ENCODE data around the genes URAD and FLT3.

- RRBS, result 12% methylated on average over 5 of the region's 41 CpGs
Observed at GRCh38 chr13:27952922-27953835, 15.9 kb downstream of the CDX2 start.

- RRBS, result no CpG with 5 or more reads among the region's 17 CpGs
Observed at GRCh38 chr13:27959814-27960163, 9.3 kb downstream of the CDX2 start.

GRCh38 chr13:27967086-27967706 is 1.9 kb downstream of the CDX2 start:
- RRBS, result no CpG with 5 or more reads among the region's 24 CpGs

GRCh38 chr13:27988552-27988924 is at the start of gene URAD:
Gene URAD, minus strand, starts transcription at chr13:27988693.
- RRBS, result no CpG with 5 or more reads among the region's 10 CpGs

- RRBS, result 13% methylated on average over 60 of the region's 108 CpGs
Observed at GRCh38 chr13:28100155-28101179, at the start of gene FLT3. Gene FLT3, minus strand, starts transcription at chr13:28100576.

DNA sequence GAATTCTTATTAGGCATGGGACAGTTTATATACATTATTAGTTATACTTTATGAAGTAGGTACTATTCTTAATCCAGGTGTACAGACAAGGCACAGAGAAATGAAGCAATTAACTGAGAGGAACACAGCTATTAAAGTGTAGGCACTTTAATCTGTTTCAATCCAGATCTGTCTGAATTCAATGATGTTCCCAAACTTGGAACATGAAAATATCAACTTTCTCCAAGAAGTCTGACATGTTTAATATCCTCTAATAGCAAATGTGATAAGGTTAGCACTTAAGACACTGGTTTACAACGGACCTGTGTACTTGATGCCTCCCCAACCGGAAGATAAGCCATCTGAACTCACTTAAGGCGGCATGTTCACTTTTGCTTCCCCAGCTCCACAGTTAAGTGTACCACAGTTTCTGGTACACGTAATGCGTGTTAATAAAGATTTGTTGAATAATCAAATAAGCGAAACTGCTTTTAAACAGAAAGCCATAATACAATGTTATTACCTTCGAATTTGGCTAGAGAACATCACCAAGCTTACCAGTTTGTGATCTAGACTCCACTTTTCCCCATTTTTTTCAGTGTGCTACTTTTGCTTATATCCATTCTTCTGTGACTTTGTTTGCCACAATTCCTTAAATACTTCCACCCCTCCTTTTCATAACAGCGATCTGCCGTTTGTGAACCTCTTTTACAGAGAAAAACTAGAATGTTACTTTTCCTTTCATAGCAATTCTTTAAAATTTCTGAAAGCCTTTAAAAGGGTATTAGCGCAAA is 1.4 kb upstream of the PAN3 start:
- RRBS, result no CpG with 5 or more reads among the region's 10 CpGs

- RRBS, result no CpG with 5 or more reads among the region's 9 CpGs
Observed at GRCh38 chr13:28140031-28140161, 1.6 kb downstream of the PAN3 start.

DNA sequence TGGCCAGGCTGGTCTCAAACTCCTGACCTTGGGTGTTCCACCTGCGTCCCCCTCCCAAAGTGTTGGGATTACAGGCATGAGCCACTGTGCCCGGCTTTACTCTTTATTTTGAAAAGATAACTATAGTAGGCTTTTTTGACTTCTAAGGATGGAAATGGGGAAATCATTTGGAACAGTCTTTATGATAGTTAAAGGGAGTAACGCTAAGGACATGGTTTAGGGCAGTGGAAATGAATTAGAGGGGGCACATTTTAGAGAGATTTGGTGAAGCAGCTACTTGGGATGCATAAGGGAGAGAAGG is 21.8 kb downstream of the PAN3 start:
- RRBS, result no CpG with 5 or more reads among the region's 3 CpGs

DNA sequence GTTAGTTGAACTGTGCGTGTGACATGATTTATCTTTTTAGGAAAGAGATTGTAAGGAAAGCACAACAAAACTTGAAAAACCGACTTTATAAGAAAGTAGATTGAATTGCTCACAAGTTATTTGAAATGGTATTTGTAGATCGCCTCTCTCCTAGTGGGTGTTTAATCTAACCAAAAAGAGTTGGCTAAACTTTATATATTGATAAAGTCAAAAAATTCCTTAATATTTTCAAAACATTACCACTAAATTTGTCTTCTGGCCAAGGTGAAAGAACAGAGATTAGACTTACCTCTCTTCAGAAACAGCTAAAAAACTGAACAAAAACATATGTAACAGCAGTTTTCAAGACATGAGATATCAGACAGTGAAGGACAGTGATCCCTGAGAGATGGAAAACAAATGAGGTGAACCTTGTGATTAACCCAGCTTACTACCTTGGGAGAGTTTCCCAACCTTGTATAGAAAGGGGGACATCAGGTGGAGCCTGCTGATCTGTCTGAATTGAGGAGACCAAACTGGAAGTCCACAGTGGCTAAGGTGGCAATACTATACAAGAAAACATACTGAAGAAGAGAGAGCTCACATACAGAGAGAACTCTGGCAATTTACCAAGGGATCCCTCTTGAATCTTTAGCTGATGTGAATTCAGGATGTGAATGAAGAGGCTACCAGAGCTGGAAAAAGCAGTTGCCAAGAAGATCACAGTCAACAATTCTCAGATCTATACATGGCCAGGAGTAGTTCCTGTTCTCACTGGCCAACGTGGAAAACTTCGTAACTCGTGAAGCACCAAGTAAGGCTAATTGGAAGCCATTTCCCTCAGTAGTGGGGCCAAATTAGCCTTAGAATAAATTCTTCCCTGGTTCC is 73.3 kb downstream of the PAN3 start:
- RRBS, result no CpG with 5 or more reads among the region's 6 CpGs

GRCh38 chr13:28396885-28397456 is 98.0 kb downstream of the FLT1 start:
- RRBS, result no CpG with 5 or more reads among the region's 6 CpGs

DNA sequence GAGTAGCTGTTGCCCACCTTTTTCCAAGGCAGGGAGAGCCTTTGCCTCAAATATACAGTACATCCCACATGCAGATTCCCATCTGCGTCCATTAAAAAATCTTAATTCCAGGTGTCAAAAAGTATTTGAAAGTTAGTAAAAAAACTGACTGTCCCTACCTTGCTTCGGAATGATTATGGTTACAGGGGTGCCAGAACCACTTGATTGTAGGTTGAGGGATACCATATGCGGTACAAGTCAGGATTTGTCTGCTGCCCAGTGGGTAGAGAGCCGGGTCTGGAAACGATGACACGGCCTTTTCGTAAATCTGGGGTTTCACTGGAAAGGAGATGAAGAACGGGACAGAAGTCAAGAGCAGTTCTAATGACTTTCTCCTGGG is 67.9 kb downstream of the FLT1 start:
- RRBS, result no CpG with 5 or more reads among the region's 8 CpGs

DNA sequence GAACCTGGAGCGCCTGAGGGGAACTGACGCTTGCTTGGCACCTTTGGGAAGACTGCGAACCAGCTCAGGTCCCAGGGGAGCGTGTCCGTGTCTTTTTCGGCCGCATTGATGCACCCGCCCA is 656 bp upstream of the FLT1 start:
- RRBS, result no CpG with 5 or more reads among the region's 8 CpGs

DNA sequence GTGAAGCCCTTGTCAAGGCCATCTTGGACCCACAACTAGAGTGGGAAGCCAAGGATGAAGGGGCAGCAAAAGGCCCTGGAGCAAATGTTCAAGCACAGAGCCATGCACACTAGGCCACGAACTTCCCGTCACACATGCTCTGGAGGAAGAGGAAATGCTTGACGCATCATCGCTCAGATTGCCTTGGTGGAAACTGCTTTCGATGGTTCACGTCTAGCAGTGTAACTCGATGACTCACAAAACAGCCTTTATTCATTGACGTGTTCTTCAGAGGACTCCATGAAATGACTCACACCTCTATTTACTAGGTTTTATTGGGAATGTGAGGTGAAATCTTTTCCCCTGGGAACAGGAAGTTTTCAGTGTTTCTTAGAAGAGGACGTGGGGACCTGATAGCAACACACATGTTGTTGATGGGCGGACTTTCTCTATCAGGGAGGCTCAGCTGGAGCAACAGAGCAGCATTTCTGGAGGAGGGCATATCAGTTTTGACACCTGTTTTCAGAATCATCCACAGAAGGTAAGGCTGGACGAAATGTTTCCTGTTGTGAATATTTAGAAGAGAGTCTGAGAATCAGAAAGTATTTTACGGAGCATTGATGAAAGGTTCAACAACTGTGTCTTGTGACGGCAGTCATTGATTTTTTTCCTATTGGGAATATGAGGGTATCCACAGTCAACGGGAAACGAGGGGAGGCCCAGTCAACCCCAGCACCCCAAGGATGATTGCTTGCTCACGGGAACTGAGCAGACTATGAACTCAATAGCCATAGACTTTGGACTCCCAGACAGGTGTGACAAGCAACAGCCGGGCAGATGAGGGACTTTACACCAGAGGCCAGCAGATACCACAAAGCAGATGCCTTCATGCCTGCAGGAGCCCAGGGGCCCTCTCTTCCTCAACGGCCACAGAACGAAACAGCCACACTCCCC is 80.0 kb upstream of the FLT1 start:
- RRBS, result no CpG with 5 or more reads among the region's 19 CpGs

- RRBS, result under 1% methylated on average over 12 of the region's 27 CpGs
Observed at GRCh38 chr13:28659277-28659959, 488 bp downstream of the POMP start.

- RRBS, result no CpG with 5 or more reads among the region's 3 CpGs
Observed at GRCh38 chr13:28983521-28983987, 163.4 kb downstream of the MTUS2 start.

DNA sequence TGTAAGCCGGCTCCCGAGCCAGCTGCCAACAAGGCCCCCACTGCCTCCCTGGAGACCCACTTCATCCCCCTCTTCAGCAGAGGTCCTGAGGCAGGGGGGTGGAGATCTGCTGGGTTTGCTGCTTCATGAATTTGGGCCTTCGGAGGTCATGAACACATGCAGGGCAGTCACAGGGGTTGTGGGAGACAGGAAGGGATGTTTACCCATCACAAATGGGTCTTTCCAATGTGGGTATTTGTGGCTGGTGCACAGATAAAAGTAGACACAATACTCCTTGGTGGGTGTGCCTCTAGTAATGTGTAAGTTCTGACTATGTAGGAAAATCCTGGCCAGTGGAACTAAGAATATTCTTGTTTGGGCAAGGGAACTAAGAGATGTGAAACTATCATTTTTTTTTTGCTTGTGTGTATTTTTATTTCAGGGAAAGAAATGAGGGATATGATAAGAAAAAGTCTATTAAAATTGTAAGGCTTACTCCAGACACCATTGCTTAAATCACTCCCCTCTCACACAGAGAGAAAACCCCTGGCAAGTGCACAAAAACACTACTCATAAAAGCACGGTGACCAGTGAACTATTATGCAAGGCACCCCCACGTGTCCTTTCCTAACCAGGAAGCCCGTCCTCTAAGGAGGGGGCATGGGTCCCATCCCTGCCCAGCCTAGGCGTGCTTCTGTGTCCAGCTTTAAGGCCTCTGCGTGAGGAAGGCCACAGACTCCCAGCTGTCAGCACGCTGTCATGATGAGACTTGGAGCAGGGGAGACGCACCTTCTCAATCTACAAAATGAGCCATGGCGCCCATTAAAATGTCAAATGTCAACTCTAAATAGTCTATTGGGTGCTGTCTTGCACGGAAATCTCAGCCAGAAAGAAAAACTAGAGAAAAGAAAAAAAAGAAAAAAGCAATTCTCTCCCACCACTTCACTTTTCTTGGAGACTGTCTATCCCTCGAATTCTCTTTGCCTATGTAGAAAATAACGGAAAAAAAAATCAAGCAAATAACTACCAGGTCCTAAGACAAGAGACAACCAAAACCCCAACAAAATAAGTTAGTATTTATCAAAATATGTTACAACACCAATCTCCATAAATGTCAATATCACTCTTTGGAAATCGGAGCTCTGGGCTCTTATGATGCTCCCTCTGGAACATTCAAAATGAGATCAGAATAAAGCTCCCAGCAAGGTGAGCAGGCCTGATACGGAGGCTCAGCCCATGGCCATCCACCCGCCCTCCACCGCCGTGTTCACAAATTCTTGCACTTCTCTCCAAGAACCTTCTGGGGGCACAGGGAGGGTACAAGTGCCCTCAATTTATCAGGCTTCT is 83.4 kb downstream of the SLC7A1 start:
- RRBS, result no CpG with 5 or more reads among the region's 19 CpGs

DNA sequence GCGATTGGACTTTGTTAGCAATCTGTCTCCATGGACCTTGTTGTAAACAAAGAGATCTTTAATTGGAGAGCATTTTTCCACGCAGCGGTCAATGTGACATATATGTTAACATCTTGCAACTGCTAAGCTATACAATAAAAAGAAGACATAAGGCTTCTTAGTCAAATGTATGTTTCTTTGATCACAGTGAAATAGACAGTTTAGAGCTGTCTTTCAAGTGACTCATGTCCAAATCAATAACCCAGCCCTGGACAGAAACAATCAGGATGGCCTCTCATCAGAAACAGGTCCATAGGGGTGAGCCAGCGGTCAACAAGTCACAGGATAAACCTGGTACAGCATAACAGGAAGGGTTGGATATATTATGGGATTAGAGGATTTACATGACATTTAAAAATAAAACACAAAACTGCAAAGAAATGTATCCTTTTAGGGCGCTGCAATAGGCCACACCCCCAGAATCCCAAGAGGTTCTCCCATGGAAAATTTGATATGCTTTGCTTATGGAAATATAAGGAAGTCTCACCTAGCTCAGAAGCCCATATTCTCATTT is 69.8 kb upstream of the UBL3 start:
- RRBS, result no CpG with 5 or more reads among the region's 5 CpGs

DNA sequence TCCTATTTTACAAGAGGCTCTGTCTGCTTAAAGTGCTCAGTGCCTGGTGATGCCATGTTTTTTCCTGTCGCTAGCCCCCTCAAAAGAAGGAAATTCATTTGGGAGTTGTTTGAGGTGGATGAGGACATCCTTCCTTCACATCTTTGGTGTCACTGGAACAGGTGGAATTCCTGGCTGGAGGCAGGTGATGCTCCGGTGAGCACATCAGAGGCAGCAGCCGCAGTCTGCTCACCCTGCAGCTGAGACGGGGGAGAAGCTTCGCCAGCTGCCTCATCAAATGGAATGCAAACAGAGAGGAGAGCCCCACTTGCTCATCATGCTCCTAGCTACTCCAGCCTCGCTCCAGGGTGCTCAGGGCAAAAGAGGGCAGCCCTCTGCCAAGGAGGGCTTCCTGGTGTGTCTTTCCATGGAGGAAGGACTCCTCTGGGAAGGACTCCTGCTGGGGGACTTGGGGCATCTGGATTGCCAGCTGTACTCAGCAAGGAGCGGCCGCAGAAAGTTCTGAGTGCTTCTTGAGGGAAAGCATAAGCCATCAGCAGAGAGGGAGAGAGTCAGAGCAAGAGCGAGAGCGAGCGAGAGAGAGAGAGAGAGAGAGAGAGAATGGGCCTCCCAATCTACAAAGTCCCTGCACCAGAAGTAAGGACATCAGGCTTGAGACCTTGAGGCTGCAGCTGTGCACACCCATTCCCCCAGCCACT is 74.2 kb upstream of the UBL3 start:
- RRBS, result no CpG with 5 or more reads among the region's 11 CpGs

All from BE2C (cell line).